Measurements from ENCODE around the genes ANKRD49, C11orf97 and AMOTL1.

DNA sequence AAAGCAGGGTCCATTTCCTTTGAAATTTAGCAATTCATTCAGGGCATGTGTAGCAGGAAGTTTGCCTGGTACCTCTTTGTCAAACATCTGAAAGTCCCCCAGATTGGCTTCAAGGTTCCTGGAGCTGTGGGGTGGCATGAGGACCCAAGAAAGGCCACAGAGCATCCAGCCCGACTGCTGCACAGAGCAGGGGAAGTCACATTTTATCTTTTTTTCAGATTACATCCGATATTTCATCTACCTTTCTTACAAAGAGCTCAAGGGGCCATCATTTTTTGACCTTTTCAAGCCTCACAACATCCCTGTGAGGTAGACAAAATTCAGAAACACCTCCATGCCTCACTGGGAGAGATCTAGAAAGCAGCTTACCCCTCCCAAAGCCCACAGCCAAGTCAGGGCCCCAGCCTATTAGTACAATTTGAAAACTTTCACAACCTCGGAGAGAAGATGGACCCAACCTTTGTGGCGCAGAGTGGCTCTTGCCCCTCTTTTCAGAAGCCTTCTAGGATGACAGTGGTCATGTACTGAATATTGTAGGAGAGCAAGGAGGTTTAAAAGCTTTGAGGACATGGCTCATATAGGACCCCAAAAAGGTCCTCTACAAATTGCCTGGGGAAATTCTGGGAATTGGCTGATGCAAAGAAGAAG lies 9.3 kb downstream of the FZD4 start:
- RAMPAGE, long total RNA, result no peak
- RRBS, result no CpG with 5 or more reads among the region's 4 CpGs

GRCh38 chr11:87000119-87000942 lies 37.4 kb upstream of the TMEM135 start:
- RAMPAGE, long total RNA, result no peak
- RRBS, result no CpG with 5 or more reads among the region's 2 CpGs

DNA sequence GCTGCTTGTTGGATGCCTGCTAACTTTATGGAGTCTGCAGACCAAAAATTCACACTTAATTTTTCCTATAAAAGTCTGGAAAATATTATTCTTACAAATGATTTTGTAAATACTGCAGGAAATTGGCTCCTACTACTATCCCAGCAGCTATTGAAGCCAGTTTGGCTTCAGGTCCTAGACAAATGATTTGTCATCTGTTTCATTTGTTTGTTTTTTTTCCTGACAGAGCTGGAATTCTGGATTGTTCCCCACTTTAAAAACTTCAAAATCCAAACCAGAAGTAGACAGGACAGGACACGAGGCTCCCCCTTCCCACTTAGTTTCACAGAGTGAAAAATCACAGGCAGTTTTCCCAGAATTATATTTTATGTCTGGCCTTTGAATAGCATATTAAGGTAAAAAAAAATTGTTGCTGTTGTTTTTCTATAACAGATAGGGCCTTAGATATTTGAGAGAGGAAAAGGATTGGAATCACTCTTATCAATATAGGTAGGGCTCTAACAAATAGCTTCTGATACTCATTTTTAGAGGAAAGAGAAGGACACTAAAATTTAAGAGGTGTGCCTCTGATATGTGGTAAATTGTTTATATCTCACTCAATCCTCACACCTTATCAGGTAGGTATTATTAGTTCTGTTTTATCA lies 292.7 kb downstream of the TMEM135 start:
- RAMPAGE, long total RNA, result no peak
- RRBS, result no CpG with 5 or more reads among the region's 1 CpG

DNA sequence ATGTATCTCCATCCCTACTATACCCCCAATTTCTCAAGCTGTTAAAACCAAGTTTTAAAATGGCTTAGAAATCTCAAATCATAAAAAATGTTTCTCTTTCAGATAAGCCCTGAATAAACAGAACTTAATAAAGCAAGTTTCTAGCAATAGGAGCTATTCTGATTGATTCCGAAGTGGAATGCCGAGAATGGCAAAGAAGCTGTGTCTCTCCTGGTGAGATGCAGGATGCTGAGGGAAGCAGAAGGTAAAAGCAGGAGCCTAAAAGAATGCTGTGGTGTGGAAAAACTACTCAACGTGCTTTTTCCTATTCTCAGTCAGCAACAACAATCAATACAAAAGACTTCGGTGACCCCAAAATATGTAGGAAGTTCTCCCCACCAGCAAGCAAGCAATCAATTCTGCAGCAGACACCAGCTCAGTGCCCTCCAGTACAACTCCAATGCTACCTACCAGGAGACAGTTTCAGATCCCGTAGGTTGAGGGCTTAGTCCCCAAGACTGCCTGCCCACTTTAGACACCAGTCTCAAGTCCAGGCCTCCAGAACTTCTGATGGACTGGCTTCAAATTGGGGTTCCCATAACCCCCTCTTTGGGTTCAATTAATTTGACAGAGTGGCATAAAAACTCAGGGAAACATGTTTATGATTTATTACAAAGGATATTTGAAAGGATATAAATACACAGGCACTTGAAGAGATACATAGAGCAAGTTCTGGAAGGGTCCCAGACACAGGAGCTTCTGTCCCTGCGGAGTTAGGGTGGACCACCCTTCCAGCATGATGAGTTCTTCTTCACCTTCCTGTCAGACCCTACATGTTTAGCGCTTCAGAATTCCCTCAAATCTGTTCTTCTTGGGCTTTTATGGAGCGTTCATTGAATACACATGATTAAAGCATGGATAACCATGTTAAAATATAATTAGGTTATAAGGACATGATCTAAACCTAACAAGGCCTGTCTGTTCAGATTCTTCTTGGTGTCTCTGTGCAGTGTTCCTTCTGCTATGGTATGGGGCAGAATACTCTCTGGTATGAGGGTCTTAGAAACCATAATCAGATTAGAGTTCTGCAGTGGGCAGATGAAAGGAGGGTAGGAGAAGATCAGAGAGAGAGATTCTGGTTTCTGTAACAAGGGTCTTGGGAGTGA lies 6.4 kb downstream of the CTSC start:
- RAMPAGE, long total RNA, result no peak
- RRBS, result no CpG with 5 or more reads among the region's 8 CpGs

DNA sequence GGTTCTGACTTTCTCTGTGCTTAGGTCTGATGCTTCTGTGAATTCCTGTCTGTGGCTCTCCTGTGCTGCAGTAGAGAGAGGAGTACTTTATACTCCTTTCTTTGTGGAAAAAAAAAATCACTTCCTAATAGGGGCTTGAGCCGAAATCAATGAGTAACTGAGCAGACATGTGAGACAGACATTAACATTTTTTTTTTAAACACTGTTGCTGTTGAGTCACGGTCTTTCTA lies 86.2 kb downstream of the GRM5 start:
- RAMPAGE, long total RNA, result no peak
- RRBS, result no CpG with 5 or more reads among the region's 2 CpGs

DNA sequence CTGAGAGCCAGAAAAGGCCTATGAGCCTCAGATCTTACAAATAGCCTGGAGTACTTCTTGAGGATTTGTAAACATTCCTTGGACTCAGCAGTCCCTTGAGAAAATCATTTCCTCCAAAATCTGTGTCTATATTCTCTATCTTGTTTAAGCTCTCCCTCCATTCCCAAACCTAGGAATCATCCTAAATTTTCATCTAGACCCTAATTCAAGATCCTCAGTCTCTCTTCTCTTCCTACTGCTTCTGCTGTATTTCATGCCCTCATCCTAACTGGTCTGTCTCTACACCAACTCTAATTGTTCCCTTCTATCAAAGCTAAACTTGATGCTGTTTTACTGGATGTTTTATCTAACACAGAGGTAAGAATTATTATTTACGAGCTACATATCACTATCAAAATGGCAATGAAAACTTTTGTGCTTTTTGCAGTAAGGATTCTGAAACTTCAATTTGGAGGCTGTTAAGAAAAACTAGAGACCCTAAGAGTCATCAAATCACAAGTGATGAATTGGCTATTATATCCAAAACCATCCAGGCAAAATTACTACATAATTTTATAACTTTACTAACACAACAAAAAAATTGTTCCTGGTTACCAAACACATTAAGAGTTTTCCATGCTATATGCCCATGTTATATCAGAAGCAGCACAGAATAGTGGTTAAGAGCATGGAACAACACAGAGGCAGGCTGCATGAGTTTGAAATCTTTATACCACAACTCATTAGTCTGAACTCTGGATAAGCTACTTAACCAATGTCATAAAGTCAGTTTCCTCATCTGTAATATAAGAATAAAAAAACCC lies 25.1 kb downstream of the CHORDC1 start:
- RAMPAGE, long total RNA, result no peak
- RRBS, result no CpG with 5 or more reads among the region's 1 CpG

DNA sequence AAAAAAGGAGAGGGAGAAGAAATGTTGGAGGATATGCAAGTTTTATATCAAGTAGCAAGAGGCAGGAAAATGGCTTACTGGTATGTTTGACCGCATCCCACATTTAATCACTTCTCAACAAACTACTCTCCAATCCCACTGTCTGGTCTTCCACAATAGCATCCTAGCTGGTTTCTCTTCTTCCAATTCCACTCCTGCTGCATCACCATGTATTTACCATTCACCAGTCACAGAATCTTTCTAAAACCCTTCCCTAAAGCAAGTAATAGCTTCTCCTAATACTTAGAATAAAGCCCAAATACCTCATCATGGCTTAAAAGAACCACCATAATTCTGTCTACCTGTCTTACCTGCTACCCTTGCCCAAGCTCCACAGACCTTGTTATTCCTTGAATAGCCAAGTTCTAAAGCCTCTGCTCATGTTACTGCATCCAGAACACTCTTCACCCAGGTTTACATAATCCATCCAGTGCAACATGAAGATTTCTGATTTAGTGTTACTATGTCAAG lies 13.2 kb downstream of the CHORDC1 start:
- RAMPAGE, long total RNA, result no peak
- RRBS, result no CpG with 5 or more reads among the region's 1 CpG

DNA sequence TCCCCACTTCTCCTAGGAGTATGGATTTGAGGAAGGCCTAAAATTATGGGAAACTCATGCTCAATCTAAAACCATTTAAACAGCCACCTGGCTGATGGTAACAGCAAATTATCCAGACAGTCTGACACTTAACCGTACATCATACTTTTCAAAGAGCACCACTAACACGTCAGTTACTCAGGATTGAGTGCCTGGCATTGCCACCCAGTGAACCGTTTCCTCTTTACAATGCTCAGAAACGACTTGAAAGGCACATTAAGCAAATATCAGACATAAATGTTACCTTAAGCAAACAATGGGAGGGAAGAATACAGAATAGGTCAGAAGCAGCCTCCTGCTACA lies 18.8 kb upstream of the SLC36A4 start:
- RAMPAGE, long total RNA, result no peak
- RRBS, result no CpG with 5 or more reads among the region's 4 CpGs

GRCh38 chr11:93481730-93482030 lies 61.5 kb downstream of the SMCO4 start:
- RAMPAGE, long total RNA, result no peak
- RRBS, result no CpG with 5 or more reads among the region's 3 CpGs

DNA sequence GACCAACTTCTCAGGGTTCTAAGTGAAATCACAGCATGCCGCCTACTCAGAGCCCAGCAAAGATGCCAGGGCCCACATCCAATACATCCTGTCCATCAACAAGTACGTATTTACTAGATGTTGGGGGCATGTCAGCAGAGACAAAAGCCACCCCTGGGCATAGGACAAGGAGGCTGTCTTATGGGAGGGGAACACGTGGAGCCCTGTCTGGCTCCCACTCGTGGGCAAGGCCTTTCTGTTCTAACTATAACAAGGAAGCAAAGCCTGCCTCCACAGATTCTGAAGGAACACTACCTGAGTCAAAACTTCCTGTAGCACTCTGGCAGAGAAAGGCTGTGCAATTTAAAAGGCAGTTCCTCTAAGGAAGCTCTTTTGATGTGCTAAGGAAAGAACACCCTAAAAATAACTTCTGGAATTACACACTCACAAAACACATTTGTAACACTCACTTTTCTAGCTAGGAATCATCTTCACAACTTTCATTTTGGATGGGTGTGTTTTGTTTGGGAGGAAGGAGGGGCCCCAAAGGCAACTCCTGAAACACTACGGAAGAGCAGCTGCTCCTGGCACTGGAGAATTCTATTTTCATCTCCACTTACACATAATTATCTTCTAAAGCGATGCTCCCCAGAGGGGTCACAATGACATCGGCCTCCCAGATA lies 14.2 kb downstream of the SMCO4 start:
- RAMPAGE, long total RNA, result no peak
- RRBS, result no CpG with 5 or more reads among the region's 7 CpGs

DNA sequence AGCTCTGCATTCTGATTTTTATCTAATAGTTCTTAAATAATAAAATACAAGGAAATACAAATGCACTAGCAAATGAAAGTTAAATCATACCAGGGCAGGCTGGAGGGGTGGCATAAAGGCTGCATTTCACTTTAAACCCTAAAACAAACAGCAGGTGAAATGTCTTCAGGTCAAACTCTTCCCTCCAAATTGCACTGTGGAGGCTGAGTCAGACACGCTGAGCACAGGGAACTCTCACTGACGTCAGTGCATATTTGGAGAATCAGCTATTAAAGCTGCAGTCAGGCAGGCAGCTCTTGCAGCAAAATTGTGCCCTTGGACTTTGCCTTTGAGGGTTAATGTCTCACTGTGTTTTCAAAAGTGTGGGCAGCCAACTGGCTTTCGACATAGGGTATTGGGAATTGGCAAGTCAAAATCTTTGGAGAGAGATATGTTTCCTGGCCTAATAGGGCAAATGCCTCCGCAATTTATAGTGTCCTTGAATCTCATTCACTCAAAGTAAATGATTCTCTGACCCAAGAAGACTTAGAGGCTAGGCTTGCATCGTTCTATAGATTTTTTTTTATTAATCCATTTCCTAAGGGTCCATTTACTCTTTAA lies 27.6 kb upstream of the SMCO4 start:
- RAMPAGE, long total RNA, result no peak
- RRBS, result no CpG with 5 or more reads among the region's 5 CpGs

GRCh38 chr11:93736704-93737309 lies 4.5 kb downstream of the TAF1D start:
- RAMPAGE, long total RNA, result no peak
- RRBS, result no CpG with 5 or more reads among the region's 7 CpGs

- RAMPAGE, long total RNA, result start-site peak on the minus strand at chr11:94129450-94129505, 16 and 12 reads in 2 replicates
- RRBS, result no CpG with 5 or more reads among the region's 20 CpGs
Observed at GRCh38 chr11:94129351-94129653, 661 bp downstream of the PANX1 start.

- RAMPAGE, long total RNA, result start-site peak on the plus strand at chr11:94493979-94494049, 256 and 79 reads in 2 replicates
- RRBS, result 1% methylated on average over 4 of the region's 71 CpGs
Observed at GRCh38 chr11:94493339-94494554, at the start of gene ANKRD49. Gene ANKRD49 (plus strand): TSS chr11:94493984.

DNA sequence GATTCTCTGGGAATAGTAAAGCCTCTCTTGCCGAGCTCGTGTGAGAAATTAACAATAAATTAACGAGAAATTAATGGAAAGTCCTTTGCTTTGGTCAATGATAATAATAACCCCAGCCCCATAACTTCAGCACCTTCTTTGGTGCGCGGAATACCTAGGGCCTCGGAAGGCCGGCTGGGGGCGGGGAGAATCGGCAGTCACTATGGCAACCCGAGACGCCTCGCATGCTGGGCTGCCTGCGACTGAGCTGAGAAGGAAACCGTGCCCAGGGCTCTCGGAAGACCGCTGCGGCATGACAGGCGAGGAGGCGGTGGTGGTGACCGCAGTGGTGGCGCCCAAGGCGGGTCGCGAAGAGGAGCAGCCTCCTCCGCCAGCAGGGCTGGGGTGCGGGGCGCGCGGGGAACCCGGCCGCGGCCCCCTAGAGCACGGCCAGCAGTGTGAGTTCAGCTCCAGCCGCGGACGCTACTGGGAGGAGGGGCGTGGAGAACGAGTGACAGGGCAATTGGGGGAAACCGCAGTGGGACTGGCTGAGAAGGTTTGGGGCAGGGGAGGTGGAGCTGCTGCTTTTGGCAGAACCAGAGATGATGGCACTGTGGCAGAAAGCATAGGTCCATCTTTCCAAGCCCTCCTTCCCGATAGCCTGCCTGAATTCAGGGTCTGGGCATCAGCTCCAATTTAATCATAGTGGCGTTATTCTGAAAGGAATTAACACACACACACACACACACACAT lies at the start of gene C11orf97:
TSS of gene C11orf97 (plus strand) at position 225 of the 732 bp plus-strand sequence.
- RAMPAGE, long total RNA, result no peak
- RRBS, result no CpG with 5 or more reads among the region's 41 CpGs

DNA sequence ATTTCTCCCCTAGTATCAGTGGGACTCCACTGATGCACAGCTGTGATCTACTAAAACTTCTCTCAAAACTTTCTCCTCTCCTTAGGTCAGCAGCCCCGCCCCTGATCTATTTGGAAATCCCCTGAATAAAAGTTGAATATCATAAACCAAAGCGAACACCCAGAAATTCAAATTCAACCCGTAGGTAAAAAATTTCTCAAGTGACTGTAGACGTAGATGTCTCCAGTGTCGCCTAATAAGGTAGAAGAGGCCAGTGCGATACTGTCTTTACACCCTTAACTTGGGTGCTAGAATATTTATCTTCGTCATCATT lies 723 bp upstream of the FUT4 start:
- RAMPAGE, long total RNA, result no peak
- RRBS, result no CpG with 5 or more reads among the region's 7 CpGs

DNA sequence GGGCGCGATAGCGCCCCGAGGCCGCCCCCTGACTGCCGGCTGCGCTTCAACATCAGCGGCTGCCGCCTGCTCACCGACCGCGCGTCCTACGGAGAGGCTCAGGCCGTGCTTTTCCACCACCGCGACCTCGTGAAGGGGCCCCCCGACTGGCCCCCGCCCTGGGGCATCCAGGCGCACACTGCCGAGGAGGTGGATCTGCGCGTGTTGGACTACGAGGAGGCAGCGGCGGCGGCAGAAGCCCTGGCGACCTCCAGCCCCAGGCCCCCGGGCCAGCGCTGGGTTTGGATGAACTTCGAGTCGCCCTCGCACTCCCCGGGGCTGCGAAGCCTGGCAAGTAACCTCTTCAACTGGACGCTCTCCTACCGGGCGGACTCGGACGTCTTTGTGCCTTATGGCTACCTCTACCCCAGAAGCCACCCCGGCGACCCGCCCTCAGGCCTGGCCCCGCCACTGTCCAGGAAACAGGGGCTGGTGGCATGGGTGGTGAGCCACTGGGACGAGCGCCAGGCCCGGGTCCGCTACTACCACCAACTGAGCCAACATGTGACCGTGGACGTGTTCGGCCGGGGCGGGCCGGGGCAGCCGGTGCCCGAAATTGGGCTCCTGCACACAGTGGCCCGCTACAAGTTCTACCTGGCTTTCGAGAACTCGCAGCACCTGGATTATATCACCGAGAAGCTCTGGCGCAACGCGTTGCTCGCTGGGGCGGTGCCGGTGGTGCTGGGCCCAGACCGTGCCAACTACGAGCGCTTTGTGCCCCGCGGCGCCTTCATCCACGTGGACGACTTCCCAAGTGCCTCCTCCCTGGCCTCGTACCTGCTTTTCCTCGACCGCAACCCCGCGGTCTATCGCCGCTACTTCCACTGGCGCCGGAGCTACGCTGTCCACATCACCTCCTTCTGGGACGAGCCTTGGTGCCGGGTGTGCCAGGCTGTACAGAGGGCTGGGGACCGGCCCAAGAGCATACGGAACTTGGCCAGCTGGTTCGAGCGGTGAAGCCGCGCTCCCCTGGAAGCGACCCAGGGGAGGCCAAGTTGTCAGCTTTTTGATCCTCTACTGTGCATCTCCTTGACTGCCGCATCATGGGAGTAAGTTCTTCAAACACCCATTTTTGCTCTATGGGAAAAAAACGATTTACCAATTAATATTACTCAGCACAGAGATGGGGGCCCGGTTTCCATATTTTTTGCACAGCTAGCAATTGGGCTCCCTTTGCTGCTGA lies 1.4 kb downstream of the FUT4 start:
- RAMPAGE, long total RNA, result no peak
- RRBS, result 33% methylated on average over 32 of the region's 97 CpGs

- RAMPAGE, long total RNA, result no peak
- RRBS, result 2% methylated on average over 33 of the region's 66 CpGs
Observed at GRCh38 chr11:94767569-94768671, at the start of gene AMOTL1. Gene AMOTL1 (plus strand): TSS chr11:94768356.

- RAMPAGE, long total RNA, result no peak
- RRBS, result no CpG with 5 or more reads among the region's 47 CpGs
Observed at GRCh38 chr11:94769263-94770273, 1.4 kb downstream of the AMOTL1 start.

GRCh38 chr11:94778367-94778985 lies 10.3 kb downstream of the AMOTL1 start:
- RAMPAGE, long total RNA, result no peak
- RRBS, result no CpG with 5 or more reads among the region's 2 CpGs

Data from epithelial cell of proximal tubule (primary cell).